Skin of body (tissue), 2 donors: ENCODE data around the genes AGAP4, NPY4R and PTPN20.

DNA sequence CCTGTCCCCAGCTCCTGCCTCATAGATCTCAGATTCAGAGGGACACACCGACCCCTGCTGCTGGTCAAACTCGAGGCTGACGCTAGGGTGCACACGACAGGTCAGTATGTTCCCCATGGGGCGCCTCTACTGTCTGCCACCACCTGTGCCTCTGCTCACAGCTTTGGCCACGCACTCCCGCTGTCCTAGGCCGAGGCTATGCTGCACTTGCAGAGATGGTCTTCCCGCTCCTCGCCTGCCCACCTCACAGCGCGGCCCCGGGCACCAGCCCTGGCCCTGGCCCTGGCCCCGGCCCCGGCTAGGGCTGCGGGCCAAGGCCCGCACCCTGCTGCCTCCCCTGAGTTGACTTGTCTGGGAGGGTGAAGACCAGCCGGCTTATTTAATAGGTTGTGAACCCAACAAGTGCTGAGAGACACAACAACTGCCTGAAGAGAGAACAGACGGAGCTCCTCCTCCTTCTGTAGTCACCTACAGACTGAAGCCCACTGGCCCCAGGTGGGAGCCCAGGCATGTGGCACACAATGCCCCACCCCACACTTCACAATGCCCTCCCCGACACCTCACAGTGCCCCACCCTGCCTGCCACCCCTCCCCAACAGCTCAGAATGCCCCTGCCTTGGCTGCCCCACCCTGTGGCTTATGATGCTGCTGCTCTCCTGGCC lies at the start of gene AGAP4:
Gene AGAP4, minus strand, starts transcription at position 270 of the 662 bp plus-strand sequence.
- RAMPAGE, long total RNA, result no peak

DNA sequence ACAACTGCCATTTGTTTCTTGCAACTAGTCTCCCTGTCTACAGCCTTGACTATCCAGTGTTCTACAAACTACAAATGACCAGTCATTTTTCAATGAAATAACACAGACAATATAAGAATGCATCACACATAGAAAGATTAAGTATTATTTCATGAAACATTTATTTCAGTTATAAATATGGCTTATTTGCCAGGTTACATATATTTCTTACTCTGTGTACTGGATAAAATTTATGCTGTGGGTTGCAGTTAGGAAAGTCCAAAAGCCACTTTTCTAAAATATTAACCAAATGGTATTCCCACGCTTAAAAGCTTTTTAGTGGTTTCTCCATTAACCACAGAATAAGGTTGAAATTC lies 2.6 kb upstream of the TIMM23 start:
- RAMPAGE, long total RNA, result no peak

DNA sequence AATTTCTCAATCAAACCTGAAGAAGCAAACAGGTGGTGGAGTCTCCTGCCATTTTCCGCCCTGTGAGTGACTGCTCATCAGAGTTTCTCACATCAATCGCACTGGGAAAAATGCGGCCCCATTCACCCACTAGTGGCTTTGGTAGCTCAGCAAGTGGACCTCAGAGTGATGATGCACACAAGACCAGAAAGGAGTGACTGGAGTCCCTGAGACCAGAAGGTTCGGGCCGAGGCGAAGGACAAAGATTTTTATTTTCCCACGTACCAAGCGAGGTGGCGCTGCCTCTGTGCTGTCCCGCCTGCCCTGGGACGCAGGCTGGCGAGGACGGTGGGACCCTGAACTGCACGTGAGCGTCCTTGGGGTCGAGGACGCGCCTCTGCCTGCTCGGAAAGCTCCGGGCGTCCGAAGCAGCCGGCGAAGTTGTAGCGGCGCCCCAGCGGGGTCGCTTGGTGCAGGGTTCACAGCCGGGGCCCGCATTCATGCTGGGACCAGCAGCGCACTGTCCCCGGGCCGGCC lies 557 bp upstream of the TIMM23 start:
- RAMPAGE, long total RNA, result no peak

DNA sequence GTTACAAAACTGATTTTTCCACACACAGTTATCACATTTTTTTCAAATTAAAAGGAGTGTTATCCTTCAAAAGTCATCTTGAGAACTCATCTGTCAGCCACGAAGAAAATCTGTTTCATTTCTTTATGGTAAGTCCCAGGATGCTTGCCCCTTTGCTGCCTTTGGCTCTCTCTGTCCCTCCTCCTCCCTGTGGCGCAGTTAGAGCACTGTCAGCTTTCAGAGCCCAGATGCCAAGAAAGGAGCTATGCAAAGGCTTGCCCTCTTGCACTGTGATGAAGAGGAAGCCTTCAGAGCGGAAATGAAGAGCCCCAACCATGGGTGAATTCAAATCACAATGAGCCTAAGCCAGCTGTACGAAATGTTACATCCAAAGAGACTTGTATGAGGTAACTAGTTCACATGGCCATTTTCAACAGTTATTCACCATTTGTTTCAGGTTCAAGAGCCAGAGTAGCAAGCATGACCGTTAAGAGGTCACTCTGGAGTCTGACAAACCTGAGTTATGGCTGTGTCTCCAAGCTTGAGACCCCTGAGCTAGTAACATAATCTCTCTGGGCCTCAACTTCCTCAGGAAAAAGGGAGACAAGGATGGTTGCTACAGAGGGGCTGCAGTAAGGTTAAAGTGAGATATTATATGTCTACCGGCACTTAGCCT lies 10.5 kb downstream of the NCOA4 start:
- RAMPAGE, long total RNA, result no peak

- RAMPAGE, long total RNA, result no peak
Measured at GRCh38 chr10:46020733-46021281, 9.6 kb downstream of the NCOA4 start.

DNA sequence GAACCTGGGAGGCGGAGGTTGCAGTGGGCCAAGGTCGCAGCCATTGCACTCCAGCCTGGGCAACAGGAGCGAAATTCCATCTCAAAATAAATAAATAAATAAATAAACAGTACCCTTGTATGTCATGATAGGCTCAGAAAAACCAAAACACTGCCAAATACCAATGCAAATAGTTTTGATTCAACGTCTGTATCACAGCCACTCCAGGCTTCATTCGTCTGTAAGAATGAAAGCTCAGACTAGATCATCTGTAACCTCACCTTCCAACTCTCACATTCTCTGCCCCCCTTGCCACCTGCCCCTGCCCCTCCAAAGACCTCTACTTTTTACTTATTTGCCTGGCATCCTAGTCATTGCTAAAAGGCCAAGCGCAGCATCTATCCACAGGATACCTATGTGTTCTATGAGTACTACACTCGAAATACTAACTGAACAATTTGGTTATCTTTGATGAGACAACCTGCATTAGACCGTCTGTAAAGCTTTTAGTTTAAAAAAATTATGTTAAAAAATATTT lies 8.5 kb downstream of the NCOA4 start:
- RAMPAGE, long total RNA, result no peak

GRCh38 chr10:46031998-46032374 lies 1.6 kb upstream of the NCOA4 start:
- RAMPAGE, long total RNA, result no peak

DNA sequence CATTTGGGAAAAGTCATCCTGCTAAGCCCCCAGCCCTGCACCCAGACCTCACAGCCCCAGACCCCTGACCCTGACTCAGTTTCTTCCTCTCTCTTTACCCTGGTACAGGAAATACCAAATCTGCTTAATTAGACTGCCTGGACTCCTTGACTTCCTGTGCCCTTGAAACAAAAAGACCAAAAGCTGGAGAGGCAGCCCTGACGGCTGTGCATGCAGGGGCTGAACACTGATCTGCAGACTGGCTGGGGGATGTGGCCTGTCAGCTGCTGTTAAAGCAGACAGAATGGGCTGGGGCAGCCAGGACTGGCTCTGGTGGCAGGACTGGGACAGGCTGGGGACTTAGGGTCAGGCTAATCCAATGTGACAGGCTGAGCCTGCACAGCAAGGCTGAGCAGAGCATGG lies 14.8 kb upstream of the ANTXRL start:
- RAMPAGE, long total RNA, result no peak

- RAMPAGE, long total RNA, result no peak
Measured at GRCh38 chr10:46284340-46285357, 2.1 kb upstream of the ANTXRL start.

GRCh38 chr10:46299526-46299968 lies 12.8 kb downstream of the ANTXRL start:
- RAMPAGE, long total RNA, result no peak

GRCh38 chr10:46465852-46466086 lies at the start of gene NPY4R:
Gene NPY4R (minus strand): TSS chr10:46465958.
- RAMPAGE, long total RNA, result no peak

- RAMPAGE, long total RNA, result no peak
Measured at GRCh38 chr10:46524096-46524864, 32.2 kb downstream of the GPRIN2 start.

DNA sequence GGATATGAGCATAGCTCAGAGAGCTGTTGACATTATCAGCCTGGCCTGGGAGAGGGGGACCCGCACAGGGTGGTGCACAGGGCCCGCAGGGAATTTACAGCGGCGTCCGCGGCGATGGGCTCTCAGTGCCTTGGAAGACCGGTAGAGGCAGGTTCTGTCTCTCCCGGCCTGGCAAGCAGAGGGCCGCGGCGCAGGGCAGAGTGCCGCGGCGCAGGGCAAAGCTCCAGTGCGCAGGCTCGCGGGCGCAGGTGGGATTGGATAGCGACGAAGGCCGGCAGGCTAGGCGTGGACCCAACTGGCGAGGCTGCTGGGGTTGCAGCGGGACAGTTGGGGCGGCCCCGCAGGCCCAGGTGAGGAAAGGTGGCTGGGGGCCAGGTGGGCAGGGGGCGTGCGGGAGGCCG lies at the start of gene PTPN20:
Gene PTPN20, plus strand, starts transcription at position 277 of the 401 bp plus-strand sequence.
- RAMPAGE, long total RNA, result no peak

- RAMPAGE, long total RNA, result no peak
Measured at GRCh38 chr10:47253672-47254056, 46.3 kb upstream of the GDF10 start.

DNA sequence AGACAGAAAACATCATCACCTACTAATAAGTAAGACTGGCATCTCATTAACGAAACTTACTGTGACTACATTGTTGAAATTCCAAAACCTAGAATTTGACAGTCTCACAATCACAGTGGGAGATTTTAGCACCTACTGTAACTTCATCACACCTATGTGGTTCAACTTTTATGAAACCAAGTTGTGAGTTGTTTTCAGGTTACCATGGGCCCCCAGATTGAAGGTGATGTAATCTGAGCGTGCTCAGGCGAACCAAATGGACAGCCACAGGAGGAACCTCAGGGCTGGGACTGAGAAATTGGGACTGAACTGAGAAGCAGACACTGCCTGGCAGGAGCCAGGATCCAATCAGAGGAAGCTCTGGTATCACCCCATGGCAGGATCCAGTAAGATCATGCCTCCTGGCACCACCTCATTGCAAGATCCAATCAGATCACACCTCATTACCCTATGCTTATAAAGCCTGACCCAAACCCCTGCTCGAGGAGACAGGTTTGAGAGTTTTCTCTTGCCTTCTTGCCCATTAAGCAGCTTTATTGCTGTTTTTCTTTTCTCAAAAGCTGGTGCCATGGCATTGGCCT lies 43.3 kb upstream of the GDF10 start:
- RAMPAGE, long total RNA, result no peak

DNA sequence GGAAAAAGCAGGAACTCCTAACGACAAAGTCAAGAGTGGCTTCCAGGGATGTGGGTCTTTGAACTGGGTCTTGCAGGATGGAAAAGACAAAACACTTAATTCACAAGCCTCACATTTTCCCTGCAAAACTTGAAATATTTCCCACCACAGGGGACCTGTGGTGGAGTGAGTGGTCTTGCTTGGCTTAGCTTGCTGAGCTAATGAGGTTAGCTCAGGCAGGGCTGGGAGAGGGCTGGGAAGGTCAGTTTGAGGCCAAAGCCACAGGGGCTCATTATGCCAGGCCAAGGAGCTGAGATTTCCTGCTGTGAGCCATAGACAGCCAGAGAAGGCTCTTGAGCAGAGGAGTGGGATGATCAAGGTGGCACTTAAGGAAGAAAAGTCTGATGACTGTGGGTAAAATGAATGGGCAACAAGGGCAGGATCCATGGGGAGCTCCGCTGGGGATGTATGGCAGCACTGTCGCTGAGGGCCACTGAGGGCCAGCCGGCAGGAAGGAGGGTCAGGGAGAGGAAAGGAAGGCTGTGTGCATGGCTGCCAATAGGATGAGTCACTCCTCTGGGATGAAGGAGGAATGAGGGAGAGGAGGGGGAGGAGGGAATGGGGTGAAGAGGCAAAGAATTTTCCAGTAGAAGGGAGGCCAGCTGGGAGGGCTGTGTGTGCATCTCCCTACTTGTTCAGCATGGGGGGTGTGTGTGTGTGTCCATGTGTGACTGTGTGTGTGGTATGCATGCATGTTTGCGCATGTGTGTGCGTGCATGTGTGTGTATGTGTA lies 18.6 kb upstream of the ZNF488 start:
- RAMPAGE, long total RNA, result no peak

GRCh38 chr10:48354101-48354778 lies 47.8 kb downstream of the MAPK8 start:
- RAMPAGE, long total RNA, result no peak

DNA sequence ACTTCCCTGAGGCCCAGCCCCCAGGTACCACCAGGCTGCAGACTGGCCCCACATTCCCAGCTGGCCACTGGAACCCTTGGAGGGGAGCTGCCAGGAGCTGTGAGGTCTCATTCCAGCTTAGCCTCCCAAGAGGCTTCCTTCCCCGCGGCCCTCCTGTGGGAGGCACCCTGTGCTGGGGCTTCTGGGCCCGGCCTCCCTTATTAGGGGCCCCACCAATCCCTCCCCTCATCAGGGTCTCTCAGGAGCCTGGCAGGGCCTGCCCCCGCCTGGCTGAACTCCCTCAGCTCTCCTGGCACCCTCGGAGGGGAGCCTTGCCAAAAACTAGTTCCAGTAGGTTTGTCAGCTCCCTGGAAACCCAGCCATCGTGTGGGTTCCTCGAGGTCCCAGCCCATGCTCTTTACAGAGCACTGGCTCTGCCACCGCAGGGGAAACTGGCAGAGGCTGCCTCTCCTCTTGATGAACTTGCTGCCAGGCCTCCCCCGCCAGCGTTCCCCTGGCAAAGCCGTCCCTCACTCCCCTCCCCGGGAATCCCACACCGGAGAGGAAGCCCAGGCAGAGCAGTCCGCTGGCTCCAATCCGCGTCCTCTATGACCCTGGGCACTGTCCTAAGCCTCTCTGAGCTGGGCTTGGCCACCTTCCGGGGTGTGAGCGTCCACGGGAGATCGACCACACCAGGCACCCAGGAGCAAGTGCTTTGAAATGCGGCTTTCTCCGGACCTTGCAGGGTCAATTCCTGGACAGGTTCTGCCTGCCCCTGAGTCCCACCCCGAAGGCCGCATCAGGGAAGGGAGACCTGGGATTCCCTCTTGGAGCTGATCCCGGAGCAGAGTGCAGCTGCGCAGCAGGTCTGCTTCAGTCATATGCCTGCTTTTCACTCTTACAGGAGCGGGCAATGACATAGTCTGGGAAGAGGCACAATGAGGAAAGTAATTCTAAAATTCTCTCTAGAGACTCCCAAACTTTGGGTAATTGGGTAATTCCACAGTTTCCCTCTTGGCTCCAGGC lies 139.7 kb downstream of the ARHGAP22 start:
- RAMPAGE, long total RNA, result no peak

DNA sequence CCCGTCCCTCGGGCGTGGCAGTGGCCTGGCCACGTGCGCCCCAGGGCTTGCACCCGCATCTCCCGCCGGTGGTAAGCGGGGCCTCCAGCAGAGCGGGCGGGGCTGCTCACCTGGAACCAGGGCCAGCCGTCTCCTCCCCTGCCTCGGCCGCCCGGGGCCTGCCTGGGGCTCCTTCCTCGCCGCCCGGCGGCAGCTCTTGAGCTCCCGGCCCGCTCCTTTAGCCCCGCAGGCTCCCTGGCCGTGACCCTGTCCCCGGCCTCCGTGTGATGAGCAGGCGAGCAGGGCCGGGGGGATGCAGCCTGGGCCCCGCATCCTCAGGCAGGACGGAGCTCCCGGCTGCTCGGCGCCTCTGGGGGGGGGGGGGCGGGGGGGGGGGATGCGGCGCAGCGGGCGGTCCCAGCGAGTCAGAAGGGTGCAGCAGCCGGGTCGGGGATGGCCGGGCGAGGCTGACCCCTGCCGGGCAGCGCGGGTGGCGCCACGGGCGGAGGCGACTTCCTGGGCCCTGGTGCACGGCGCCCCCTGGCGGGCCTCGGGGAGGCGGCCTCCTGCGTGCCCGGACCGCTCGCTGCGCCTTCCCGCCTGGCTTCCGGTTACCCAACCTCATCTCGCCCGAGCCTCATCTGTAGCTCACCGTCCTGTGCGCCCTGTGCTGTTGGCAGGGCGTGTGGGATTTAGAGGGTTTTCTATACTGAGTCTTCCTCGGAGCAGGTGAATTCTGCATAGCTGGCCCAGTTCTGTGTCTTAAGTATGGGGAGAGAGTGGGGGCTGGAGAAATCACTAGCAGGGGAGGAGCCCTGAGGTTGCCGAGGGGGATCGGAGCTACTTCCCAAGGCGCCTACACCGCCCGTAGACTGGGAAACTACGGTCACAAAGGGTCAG lies 28.5 kb upstream of the WDFY4 start:
- RAMPAGE, long total RNA, result no peak

DNA sequence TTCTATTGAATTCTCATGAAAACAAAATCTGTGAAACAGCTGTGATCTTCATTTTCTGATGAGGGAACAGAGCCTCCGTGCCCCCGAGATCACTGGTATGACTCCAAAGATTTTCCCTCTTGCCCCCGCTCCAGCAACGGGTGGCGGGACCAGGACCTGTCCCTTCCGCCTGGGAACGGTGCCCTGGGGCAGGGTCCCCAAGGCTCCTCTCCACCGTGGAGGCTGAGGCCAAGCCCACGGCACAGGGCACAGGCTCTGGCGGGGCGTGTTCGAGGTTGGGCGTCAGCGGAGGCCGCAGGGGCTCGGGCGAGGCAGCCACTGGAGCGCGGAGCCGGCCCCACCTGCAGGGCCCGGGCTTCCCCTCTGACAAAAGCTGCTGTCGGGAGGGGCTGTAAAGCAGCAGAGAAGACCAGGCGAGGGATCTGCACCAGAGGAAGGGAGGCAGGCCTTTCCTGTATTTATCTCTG lies 13.2 kb upstream of the WDFY4 start:
- RAMPAGE, long total RNA, result no peak